Endodermal cell (in vitro differentiated cells): ENCODE measurements around the gene WNT2.

- PRO-cap, result no peak
These were observed 1.7 kb upstream of the ST7 start for GRCh38 chr7:116951403-116952103.

DNA sequence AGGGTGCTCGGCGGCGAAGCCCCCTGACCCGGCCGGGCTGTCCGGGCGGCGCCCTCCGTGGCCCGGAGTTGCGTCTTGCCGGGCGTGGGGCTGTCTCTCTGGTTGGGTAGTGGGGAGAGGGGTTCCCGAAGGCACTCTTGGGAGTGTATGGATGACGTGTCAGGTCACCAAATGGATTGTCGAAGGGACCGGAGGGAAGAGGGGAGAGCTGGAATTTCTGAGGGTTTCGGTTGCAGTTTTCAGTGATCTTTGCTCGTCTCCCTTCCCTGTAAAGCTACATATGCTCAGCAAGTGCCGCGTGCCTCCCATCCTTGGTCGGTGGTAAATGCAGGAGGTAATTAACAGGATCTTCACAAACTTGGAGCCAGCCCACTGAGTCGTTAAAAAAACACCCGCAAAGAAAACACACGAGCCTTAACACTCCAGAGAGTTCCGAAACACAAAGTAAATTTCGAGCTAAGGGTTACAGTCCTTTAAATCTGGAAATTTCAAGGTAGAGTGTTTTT, 939 bp downstream of the ST7 start:
- PRO-cap, result bidirectional peak, plus-strand start at position 308 of the sequence, minus-strand start at position 100 of the sequence

GRCh38 chr7:117157009-117157551, 165.8 kb downstream of the WNT2 start:
- PRO-cap, result no peak

GRCh38 chr7:117322710-117323647, at the start of gene WNT2:
Gene WNT2 (minus strand): TSS chr7:117323058.
- PRO-cap, result no peak

DNA sequence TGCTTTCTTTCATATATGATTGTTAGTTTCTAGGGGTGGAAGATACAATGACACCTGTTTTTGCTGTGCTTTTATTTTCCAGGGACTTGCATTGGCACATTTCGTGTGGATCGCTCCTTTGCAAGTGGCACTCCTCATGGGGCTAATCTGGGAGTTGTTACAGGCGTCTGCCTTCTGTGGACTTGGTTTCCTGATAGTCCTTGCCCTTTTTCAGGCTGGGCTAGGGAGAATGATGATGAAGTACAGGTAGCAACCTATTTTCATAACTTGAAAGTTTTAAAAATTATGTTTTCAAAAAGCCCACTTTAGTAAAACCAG, 55.3 kb downstream of the CFTR start:
- PRO-cap, result no peak

GRCh38 chr7:117630556-117630984, 150.7 kb downstream of the CFTR start:
- PRO-cap, result no peak

- PRO-cap, result no peak
These were observed 176.9 kb downstream of the CFTR start for GRCh38 chr7:117656808-117657018.

GRCh38 chr7:118007014-118007421, 133.8 kb upstream of the CTTNBP2 start:
- PRO-cap, result no peak

GRCh38 chr7:120091685-120092281, 181.2 kb upstream of the KCND2 start:
- PRO-cap, result no peak

GRCh38 chr7:120856498-120857512, 1.1 kb downstream of the TSPAN12 start:
- PRO-cap, result bidirectional peak, plus-strand start at chr7:120857245, minus-strand start at chr7:120857183

- PRO-cap, result no peak
These were observed 17.1 kb upstream of the ING3 start for GRCh38 chr7:120933497-120933940.

- PRO-cap, result no peak
These were observed 421 bp upstream of the CPED1 start for GRCh38 chr7:120988171-120988409.

GRCh38 chr7:120989488-120990210, 1.1 kb downstream of the CPED1 start:
- PRO-cap, result no peak

GRCh38 chr7:121016557-121017598, 28.4 kb downstream of the CPED1 start:
- PRO-cap, result no peak

GRCh38 chr7:121076275-121077614, 88.2 kb downstream of the CPED1 start:
- PRO-cap, result no peak

DNA sequence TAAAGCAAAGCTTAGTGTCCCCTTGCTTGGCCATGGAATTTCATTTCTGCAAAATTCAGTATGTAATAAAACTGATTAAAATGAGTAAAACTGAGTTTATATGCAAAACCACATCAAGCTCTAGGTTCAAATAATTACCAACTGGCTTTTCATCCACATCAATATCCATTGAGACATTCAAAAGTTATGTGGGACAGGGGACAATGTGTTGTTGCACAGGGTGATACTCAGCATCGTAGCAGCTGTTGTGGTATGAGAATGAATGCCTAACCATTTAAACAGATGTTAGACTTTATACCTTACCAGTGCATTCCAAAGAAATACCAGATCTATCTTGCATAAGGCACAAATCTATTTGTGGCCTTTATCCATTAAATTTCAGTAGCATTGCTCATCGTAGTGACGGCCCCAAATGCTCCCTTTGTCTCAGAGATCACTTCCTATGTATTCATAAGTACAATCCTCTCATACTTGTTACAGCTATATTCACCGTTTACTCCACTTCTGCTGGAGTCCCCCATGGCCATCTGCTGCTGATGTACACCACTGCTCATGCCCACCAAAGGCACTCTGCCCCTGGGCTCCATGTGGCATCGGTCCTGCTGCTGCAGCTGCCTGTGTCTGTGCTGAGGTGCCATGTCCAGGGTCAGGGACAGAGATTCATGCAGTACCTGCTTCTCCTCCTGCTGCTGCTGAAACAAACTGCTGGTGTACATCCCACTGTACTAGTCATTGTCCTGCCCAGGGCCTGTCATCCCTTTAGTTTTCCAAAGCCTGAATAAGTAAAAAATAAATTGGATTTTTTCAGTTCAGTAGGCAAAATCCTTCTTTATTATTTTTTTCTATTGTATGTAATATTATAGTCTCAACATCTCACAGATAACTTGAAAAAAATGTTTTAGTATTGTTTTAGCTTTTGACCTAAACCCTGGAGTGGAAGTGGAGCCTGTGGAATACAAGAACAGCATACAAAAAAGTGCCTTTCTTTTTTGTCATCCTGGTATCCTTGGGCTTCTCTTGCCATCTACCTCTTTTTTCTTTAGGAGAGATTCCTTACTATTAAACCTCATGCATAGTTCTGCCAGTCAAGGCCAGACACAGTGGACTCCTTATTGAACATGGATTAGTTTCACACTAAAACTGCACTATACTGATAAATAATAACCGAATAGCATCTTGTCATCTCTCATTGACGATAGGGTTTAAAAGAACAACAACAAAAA, 96.5 kb downstream of the CPED1 start:
- PRO-cap, result no peak

DNA sequence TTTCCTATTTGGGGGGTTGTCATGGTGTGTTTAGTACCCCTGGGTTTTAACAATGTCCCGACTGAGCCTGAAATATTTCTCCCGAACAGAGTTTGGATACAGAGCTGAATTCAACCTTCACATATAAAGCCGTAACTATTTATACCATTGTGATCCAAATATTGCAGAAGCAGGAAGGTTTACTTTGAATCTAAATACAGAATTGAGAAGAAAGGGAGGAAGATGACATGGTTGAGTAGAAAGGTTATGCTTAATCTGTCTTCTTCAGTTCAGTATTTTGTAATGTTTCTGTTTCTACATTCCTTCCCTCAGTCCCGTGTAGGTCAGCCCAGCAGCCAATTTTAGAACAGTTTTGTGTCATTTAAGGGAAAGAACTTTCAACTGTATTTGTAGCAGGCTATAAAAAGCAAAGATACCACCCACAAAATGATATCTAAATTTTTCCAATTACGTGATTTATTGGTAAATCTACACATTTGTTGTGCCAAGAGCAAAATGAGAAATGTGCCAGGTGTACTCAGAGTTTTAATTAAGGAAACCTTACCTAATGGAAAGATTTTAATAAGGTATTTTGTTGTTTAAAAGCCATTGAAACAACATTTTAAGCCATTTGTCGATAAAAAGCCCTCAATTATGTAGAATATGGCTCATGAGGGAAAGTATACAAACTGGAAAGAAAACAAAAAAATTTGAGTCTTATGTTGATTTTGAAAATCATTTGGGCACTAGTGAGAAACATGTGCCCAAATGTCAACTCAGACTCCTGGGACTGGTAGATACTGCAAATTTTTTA, 97.5 kb downstream of the CPED1 start:
- PRO-cap, result no peak

GRCh38 chr7:121256154-121257482, 72.2 kb upstream of the WNT16 start:
- PRO-cap, result no peak

DNA sequence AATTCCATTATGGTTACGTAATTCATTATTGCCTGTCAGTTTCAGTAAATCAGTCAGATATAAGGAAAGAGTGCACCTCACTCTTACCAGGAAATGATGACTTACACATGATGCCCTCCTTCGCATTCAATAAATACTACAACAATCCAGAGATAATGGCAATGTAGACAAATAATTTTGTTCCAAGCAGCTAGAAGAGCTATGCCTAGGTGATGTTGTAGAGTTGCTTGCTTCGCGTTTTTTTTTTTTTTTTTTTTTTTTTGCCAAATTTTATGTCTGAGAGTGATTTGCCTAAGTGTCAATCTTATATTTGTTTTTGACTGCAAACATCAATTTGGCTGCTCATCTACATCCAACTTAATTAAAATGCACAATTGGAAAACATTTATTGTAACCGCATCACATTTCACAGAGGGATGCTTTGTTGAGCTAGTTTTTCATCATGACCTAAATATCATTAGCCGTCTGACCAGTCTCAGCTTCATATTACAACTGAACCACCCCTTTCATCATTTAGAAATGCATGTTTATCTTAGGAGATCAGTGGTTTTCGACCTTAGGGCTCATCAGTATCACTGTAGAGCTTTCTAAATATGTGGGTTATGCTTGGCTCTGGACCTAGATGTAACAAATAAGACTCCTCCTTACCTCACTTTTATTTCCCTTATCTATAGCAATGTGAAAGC, 68.7 kb upstream of the WNT16 start:
- PRO-cap, result no peak

DNA sequence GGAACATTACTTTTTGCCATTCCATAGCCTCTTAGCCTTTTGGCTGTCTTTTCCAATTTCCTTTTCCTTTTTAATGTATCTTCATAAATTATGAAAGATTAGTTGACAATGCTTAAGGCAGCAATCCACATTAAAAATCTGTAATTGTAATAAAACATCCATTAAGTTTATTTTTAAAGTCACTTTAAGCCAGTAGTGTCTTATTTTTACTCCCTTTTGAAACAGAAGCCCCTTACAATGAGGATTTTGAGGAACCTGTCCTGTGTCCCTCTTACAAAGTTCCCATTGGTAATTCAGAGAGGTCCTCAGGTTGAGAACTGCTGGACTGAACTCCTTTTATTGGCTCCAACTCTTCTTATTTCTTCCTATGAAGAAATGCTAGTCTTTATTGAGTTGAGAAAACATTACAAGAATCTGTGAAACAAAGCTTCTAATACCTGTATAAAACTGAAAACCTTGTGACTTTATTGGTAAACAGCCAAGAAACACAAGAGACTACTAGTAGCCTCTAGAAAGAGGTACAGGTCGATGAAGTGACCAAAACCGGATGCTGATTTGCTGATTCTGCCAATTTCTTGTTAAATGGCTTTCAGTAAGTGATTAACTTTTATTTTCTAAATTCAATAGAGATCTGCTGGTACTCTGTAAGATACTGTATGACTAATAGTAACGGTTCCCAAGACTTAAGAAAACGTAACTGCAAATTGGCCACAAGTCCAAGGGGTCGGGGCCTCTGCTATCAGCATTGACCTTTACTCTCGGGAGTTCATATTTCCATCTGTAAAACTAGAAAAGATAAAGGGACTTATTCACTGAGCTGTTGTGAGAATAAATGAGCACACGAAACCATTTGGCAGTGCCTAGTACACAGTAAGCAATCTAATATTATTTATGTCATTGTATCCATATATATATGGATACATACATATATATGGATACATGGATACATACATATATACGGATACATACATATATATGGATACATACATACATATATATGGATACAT, 1.6 kb downstream of the FAM3C start:
- PRO-cap, result no peak